Glomerular endothelial cell (primary cell): ENCODE data around the genes GPR139, LDAF1, ANKS4B, CRYM, METTL9, IGSF6 and UQCRC2.

- RAMPAGE, long total RNA: no peak
Measured at GRCh38 chr16:19923447-19923772, 38.8 kb upstream of the GPRC5B start.

GRCh38 chr16:20073766-20074152 lies at the start of gene GPR139:
GPR139 (minus strand) TSS chr16:20073890.
- RAMPAGE, long total RNA: no peak

- RAMPAGE, long total RNA: no peak
Measured at GRCh38 chr16:20674323-20674928, 23.1 kb downstream of the ACSM1 start.

GRCh38 chr16:21158114-21159094 lies at the start of gene LDAF1:
LDAF1 (plus strand) TSS chr16:21158674.
- RAMPAGE, long total RNA: start-site peak on the plus strand at chr16:21158647-21158731, 27 and 56 reads in 2 replicates

GRCh38 chr16:21233295-21234354 lies at the start of gene ANKS4B:
ANKS4B (plus strand) TSS chr16:21233699.
- RAMPAGE, long total RNA: no peak

- RAMPAGE, long total RNA: no peak
Measured at GRCh38 chr16:21260893-21261498, 17.1 kb downstream of the CRYM start.

- RAMPAGE, long total RNA: no peak
Measured at GRCh38 chr16:21277855-21278905, at the start of gene CRYM. CRYM (minus strand) TSS chr16:21278290.

DNA sequence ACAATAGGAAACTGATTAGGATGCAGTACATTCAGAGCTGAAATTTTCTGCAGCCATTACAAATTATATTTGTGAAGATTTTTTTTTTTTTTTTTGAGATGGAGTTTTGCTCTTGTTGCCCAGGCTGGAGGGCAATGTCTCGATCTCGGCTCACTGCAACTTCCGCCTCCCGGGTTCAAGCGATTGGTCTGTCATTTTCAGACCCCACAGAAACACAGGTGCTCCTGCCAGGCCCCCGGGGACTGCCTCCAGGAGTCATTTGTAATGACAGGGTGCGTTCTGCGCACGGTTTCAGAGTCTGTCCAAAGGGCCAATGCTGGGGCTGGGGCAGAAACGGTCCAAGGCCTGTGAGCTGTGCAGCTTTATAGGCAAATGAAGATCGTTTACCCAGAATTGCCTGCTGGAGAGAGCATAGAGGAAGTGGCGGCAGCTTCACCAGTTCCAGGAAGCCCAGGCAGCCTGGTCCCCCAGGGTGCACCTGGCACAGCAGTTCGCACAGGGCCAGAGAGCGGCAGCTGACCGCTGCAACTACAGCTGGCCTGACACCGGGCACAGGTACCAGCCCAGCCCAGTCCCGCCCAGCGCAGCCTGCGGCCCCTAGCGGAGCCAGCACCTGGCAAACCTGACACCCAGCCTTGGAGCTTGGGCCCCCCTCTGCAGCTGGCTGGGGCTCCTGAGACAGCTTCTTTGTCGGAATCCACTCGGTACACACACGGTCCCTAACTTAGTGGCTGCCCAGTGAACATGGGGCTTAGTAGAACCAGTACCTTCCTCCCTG lies 92.5 kb upstream of the METTL9 start:
- RAMPAGE, long total RNA: no peak

GRCh38 chr16:21599275-21599920 lies at the start of gene METTL9:
METTL9 (plus strand) TSS chr16:21599577.
- RAMPAGE, long total RNA: no peak

DNA sequence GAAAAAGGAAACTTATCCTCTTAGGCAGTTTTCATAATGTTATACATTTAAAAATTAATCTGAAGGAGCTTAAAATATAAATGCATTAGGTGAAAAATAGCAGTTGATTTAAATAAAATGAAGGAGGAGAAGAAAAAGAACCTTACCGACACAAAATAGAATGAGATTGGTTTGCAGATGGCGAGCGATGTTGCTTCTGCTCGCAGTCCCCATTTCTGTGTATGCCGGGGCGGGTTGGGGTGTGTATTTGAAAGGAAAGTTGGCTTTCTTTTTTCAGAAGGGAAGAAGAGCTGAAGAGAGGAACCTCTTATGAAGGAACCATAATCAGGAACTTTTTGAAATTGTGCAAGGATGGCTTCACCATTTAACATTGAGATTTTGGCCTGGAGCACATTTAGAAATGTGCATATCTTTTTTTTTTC lies at the start of gene IGSF6:
Gene IGSF6, minus strand, starts transcription at position 223 of the 422 bp plus-strand sequence.
- RAMPAGE, long total RNA: no peak

- RAMPAGE, long total RNA: start-site peak on the plus strand at chr16:21953347-21953391, 551 and 190 reads in 2 replicates
Measured at GRCh38 chr16:21953169-21954228, at the start of gene UQCRC2. UQCRC2 (plus strand) TSS chr16:21953361.

GRCh38 chr16:22014397-22014990 lies 6.6 kb downstream of the MOSMO start:
- RAMPAGE, long total RNA: no peak

GRCh38 chr16:22309160-22309525 lies 11.9 kb downstream of the POLR3E start:
- RAMPAGE, long total RNA: no peak

DNA sequence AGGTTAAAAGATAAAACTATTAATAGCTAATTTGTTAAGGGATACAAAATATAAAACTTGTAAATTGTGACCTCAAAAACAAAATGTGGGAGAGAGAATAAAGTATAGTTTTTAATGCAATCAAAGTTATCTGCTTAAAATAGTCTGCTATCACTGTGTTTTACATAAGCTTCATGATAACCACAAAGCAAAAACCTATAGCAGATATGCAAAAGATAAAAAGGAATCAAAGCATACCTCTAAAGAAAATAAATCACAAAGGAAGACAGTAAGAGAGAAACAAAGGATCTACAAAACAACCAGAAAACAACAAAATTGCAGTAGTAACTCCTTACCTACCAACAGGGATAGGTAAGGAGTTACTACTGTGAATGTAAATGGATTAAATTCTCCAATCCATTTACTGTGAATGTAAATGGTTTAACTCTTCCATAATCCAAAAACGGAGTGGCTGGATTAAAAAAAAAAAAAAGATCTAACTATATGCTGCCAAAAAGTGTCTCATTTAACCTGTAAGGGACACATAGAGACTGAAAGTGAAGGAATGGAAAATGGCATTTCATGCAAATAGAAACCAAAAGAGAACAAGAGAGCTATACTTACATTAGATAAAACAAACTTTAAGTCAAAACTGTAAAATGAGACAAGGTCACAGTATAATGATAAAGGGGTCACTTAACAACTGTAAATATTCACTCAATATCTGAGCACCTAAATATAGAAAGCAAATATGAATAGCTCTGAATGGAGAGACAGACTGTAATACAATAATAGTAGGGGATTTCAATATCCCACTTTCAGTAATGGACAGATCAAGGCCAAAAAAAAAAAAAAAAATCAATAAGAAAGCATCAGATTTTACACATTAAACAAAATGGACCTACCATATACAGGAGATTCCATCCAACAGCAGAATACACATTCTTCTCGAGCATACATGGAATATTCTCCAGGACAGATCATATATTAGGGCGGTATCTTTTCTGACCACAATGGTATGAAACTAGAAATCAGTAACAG lies 36.6 kb downstream of the CDR2 start:
- RAMPAGE, long total RNA: no peak

- RAMPAGE, long total RNA: no peak
Measured at GRCh38 chr16:22437775-22438246, 63.4 kb upstream of the CDR2 start.

DNA sequence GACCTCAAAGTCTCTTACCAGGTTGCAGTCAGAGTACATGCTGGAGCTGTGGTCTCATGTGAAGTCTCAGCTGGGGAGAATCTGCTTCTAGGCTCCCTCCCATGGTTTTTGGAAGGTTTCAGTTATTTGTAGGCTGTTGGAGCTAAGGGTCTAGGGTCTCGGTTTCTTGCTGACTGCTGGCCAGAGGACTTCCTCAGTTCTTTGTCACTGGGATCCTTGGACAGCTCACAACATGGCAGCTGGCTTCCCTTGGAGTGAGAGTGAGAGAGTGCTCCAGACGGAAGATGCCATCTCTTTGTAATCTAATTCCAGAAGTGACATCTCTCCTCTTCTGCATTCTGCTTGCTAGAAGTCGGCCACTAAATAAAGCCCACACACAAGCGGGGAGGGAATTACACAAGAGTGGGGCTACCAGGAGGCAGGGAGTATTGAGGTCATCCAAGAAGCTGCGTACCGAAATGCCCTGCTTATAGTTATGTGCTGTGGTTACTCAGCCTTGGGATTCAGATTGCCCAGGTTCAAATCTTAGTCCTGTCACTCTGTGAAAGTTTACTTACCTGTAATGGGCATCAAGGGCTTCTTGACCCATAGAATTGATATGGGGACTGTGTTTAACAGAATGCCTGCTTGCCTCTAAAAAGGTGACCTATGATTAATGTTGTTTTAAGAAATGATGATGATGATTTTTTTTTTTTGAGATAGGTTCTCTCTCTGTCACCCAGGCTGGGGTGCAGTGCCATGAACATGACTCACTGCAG lies 121.1 kb upstream of the HS3ST2 start:
- RAMPAGE, long total RNA: no peak

DNA sequence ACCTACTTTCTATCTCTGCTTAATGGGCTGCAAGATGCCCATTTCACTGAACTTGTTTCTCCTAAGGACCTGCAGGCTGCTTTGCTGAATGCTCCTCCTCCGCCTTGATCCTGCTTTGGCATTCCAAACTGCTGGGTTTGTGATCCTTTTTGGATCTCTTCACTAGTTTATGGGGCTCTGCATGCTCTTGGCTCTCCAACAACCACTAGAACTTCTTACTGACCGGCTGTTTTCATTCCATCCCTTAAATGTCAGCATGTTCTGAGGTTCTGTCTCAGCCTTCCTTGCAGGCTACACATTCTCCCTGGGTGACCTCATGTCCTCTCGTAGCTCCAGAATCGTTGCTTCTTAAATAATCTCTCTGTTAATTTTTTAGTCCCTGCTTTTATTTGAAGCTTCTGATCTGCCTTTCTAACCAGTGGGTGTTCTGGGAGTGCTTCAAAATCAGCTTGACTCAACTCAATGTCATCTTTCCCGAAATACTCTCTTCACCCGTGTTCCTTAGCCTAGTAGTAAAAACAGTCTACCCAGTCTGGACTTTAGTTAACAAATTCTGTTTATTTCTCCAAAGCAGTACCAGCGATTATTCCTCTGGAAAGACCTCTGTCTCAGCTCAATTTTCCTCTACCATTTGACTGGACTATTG lies 119.0 kb upstream of the HS3ST2 start:
- RAMPAGE, long total RNA: no peak

DNA sequence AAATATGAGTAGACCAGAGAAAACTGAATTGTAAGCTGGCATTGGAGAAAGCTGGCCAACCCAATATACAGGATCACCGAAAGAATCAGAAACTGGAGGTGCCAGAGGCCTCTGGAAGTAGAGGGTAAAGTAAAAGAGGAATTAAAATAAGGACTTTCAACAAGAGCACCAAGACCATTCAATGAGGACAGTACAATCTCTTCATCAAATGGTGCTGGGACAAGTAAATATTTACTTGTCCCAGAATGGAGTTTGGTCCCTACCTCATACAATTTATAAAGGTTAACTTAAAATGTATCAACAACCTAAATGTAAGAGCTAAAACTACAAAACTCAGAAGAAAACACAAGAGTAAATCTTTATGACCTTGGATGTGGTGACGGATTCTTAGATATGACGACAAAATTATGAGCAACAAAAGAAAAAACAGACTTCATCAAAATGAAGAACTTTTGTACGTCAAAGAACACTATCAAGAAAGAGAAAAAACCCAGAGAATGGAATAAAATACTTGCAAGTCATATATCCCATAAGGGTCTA lies 56.4 kb downstream of the USP31 start:
- RAMPAGE, long total RNA: no peak

GRCh38 chr16:23119507-23120077 lies 29.7 kb downstream of the USP31 start:
- RAMPAGE, long total RNA: no peak

DNA sequence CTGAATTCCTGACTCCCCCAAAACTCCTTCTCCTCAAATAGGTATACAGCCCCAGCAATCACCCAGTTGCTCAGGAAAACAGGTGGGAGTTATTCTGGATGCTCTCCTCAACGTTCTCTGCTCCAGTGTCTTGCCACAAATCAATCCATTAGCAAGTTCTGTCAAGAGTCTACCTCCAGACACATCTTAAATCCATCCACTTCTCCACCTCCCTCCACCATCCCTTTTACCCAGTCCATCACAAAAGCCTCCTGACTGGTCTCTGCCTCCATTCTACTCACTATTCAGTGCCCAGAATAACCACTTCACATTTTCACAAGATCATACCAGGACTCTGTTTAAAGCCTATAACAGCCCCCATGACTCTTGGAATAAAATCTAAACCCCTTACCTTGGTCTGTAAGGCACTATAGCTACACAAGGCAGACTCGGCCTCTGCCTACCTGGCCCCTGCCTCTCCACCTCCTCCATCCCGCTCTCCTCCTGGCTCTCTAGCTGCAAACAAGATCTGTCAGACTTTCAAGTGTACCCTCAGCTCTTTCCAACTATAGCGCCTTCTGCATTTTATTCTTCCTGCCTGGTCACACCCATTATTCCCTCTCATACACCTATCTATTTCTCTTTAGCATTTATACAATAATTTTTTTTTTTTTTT lies 8.4 kb downstream of the USP31 start:
- RAMPAGE, long total RNA: no peak